M059J (cell line): ENCODE results near the gene POLR2M.

GRCh38 chr15:56094833-56095683 is 101.6 kb upstream of the NEDD4 start:
- RAMPAGE, long total RNA: no peak

DNA sequence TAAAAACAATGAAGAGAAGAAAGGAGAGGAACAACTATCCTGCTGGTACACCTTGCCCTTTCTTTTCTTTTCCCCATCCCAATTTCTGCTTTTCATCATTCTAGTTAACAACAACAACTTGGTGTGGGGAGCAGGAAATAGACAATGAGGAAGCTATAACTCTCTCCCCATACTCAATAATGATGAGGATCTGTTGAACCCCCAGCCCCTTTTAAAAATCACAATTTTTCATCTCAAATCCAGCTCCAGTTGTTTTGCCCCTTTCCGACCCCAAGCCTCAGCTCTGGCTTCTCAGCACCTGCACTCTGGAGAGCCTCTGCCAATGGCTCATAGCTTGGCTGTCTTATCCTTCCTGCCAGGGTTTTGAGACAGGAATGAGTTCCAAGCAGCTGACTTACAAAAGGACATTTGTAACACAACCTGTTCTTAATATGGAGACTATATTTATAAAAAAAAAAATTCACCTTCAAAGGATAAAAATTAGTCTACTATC is 105.8 kb upstream of the NEDD4 start:
- RAMPAGE, long total RNA: no peak

- RAMPAGE, long total RNA: no peak
These were observed 86.3 kb upstream of the TCF12 start for GRCh38 chr15:56832188-56832581.

GRCh38 chr15:56968920-56969887 is 50.8 kb downstream of the TCF12 start:
- RAMPAGE, long total RNA: no peak

GRCh38 chr15:57377511-57377803 is 1.2 kb downstream of the CGNL1 start:
- RAMPAGE, long total RNA: no peak

- RAMPAGE, long total RNA: no peak
These were observed 85.4 kb downstream of the CGNL1 start for GRCh38 chr15:57461628-57462133.

DNA sequence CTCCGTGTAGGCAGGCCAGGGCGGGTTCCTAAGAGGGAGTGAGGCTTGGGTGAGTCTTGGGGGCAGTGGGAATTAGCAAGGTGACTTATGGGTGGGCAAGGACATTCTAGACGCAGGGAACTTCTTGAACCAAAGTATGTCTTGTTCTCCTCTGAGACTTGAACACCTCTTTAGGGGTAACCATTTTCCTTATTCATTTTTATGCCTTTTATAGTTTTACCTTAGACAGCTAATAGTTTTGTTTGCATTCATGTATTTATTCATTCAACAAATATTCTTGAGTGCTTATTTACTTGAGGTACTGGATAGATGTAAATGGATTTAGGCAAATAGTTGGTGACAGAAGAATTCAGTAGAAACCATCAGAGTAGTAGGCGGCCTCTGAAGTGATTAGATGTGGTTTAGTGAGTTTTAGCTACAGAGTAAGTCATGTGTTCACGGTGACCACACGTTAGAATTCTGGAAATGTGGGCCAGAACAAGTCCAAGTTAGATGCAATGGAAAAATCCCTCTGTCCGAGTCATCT is 100.0 kb downstream of the CGNL1 start:
- RAMPAGE, long total RNA: no peak

DNA sequence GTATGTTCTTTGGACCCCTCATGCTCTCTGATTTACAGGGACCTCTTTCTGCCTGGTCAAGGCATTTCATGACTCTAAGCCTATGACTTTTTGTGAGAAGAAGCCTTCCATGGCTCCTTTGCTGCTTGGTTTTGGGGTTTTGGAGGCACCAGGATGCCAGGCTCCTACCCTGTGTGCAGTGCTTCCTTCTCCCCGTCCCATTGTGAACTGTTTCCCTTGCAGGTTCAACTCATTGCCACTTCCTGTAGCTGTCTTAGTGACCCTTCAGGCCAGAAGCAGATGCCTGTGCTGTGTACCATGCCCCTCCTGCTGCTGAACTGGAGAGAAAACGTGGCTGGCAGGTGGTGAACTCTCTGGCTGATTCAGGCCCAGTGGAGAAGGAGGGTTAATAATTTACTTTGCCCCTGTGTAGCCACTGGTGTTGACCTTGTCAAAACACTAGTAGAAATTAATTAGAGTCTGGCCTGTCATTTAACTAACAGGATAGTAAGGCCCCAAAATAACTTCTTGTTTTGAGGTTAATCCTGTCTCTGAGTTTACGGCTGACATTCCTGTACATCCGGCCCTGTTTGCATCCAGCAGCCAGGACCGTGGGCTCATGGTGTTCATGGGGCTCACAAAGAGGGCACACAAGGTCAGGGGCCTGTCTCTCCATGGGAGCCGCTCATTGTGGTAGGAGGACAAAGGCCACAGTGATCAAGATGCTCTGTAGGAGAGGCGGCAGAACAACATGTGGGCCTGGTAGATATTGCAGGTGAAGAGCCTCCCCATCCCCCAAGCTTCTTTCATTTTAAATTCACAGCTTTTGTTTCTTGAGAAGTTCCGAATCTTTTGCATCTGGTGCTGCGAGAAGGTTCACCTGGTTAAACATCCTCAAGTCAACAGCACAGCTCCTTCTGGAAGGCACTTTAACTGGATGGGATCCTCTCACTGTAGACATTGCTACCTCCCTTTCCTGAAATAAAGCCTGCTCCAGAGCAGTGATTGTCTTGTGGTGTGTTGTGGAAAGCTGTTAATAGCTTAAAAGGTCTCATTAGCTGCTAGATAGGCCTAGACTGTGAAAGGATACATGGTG is 101.6 kb downstream of the CGNL1 start:
- RAMPAGE, long total RNA: no peak

DNA sequence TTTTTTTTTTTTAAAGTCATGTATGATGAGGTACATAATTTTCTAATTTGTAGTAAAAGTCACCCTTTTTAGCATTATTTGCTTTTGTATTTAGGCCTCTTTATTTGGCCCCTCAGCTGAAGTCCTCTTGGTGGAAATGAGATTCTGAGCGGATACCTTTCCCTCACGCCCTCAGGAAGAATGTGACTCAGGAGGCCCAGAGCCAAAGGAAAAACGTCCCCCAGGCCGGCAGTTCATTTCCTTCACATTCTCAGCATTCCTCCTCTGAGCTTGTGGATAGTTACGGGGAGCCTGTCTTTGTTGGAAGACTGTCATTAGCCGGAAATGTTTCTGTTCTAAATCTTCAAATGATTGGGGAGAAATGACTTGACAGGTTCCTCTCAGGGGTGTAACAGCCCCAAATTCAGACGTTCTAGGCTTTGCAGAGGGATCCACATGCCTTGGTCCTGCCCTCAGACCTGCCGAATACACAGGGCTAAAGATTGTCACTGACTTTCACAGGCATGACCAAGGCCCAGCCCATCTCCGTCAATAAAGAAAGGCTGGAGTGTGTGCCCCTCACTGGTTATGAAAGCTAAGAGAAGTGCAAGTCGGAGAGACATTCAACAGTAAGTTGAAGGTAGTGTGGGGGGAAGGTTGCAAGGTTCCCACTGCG is 39.9 kb upstream of the MYZAP start:
- RAMPAGE, long total RNA: no peak

GRCh38 chr15:57586951-57587583 is 4.6 kb upstream of the MYZAP start:
- RAMPAGE, long total RNA: no peak

DNA sequence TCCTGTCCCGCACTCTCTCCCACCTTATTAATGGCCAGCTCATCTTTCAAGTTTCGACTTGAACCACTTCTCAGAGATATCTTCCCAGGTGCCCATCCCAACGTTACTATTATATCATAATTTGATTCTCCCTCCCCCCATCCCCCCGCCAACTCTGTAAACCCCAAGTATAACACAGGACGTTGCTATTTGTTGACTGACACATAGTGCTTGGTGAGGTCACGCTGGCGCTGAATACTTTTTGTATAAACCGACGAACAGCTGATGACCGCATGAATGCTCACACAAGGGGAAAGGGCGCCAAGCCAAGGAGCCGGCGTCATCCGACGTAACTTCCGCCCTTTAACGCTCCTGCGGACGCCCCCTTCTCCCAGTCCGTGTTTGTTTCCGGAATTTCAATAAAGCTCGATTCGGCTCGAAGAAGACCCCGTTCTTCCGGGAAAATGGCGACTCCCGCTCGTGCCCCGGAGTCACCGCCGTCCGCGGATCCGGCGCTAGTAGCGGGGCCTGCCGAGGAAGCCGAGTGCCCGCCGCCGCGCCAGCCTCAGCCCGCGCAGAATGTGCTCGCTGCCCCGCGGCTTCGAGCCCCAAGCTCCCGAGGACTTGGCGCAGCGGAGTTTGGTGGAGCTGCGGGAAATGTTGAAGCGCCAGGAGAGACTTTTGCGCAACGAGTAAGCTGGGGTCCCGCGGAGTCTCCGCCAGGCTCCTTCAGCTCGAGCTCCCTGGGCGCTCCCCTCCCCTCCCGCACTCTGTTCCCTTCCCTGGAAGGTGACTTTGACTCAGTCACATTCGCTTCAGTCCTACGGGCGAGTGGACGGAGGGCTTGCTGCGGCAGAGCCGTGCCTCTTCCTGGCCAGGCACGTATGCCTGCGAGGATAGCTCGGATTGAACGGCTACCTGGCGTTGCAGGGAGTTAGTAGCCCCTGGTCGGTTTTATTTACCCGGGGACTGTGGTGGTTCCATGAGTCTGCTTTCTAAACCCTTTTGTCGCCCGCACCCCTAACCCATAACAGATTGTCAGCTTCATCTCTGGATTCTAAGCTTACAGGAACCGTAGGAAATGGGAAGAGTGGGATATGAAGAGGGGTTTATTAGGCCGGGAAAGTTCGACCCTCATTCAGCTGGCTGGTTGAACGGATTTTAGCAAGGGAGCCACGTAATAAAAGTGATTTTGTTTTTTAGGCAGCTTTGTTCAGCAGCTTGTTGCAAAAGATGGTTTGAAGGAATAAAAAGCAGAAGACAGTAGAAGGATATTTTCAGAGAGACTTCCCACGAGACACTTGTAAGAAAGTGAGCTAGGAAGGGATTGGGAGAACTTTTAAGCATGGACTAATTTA is at the start of gene POLR2M:
Gene POLR2M, plus strand, starts transcription at position 430 of the 1,337 bp plus-strand sequence.
- RAMPAGE, long total RNA: no peak

GRCh38 chr15:57717838-57718051 is 11.2 kb downstream of the POLR2M start:
- RAMPAGE, long total RNA: no peak

- RAMPAGE, long total RNA: no peak
These were observed 1.1 kb downstream of the AQP9 start for GRCh38 chr15:58139363-58139617.

- RAMPAGE, long total RNA: no peak
These were observed 111.8 kb downstream of the AQP9 start for GRCh38 chr15:58250000-58250343.

GRCh38 chr15:58310274-58311090 is 121.3 kb upstream of the LIPC start:
- RAMPAGE, long total RNA: no peak

DNA sequence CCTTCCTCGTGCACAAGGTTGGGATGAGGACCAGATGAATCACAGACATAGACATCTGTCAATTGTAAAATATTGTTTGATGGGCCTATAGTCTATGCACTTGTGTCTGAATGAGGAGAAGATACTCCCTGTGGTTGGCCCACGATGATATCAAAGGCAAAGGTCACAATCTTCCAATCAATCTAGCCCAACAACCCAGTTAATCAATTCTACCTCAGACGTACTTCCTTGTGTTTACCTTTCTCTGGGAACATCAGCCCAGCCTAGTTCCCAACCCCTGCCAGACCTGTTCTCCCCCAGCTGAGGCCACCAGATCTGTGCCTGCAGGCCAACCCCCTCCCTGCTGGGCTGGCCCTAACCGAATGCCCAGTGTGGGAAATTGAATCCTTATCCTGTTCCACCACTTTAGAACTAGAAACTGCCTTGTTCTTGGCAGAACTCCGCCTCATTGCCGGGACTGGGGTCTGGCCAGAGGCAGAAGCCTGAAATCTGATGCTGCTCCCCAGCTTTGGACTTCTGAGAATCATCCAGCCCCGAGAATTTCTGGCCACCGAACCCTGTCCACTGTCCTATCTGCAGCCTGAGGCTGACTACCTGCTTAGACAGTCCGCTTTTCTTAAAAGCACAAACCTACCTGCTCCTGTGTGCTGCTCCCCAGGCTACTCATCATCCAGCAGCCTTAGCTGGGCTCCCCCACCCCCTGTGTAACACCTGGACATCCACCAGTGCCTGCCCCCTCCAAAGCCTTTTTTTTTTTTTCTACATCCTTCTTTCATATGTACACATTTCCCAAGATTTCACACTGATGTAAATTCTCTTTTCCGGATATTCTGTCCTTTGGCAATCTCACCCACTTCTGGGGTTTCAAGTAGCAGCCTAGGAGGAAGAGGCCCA is 101.5 kb upstream of the LIPC start:
- RAMPAGE, long total RNA: no peak

DNA sequence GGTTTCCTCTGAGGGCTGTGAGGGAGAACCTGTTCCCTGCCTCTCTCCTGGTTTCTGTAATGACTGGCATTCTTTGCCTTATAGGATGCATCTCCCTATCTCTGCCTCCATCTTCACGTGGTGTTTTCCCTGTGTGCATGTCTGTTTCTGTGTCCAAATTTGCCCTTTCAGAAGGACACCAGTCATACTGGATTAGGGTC is 71.3 kb upstream of the LIPC start:
- RAMPAGE, long total RNA: no peak

DNA sequence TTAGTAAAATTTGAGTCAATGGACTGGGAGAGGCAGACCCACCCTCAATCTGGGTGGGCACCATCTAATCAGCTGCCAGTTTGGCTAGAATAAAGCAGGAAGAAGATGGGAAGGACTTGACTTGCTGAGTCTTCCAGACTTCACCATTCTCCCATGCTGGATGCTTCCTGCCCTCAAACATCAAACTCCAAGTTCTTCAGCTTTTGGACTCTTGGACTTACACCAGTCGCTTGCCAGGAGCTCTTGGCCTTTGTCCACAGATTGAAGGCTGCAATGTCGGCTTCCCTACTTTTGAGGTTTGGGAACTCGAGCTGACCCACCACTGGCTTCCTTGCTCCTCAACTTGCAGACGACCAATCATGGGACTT is 8.6 kb upstream of the LIPC start:
- RAMPAGE, long total RNA: no peak

GRCh38 chr15:58433266-58433842 is 1.6 kb downstream of the LIPC start:
- RAMPAGE, long total RNA: no peak

- RAMPAGE, long total RNA: no peak
These were observed 35.8 kb downstream of the LIPC start for GRCh38 chr15:58467657-58468023.